Measurements from ENCODE around the genes MOCS2, GZMA and DHX29.

DNA sequence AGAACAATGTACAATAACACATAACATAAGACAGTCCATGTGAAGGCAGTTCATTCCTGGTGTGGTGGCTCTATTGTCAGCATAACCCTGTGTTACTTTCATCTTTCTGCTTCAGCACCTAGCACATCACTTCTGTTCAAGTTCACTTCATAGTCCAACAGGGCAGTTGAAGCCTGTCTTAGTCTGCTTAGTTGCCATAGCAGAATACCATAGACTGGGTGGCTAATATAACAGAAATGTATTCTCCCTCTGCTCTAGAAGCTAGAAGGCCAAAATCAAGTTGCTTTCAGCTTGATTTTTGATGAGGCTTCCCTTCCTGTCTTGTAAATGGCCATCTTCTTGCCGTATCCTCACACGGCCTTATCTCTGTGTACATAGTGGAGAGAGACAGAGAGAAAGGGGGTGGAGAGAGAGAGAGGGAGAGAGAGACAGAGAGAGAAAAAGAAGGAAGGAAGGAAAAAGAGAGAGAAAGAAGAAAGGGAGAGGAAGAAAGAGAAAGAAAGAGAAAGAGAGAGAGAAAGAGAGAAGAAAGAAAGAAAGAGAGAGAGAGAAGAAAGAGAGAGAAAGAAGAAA, 46.4 kb downstream of the ITGA1 start:
- PRO-cap, result no peak
CAGE:
- cytosol, long polyA minus RNA, result no peak
- cytosol, long polyA plus RNA, result no peak
- long polyA plus RNA, result no peak
- nucleus, long polyA minus RNA, result no peak
- nucleus, long polyA plus RNA, result no peak

DNA sequence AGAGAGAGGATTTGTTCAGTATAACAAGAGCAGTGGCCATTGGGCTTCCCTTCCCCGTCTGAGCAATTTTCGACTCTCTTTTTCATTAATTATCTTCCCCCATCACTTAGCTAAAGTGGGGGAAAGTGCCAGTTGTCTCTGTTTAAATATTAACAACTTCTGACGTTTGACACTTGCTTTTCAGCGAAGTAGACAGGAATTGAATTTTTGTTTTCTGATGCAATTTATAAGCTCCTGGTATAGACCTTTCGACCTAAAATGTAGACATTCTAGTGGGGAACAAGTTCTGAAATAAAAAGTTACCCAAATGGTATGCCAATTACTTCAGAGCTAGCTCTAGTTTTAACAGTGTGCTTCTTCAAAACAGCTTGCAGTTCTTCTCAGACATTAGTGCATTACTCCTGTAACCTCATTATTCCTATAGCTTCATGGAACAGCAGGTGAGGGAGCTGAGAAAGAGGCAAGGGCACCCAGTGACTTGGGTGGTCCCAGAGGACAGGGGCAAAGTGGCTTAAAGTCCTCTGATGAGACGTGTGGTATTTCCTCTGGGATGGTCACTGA, 100.7 kb upstream of the ITGA2 start:
- PRO-cap, result no peak
CAGE:
- cytosol, long polyA minus RNA, result no peak
- cytosol, long polyA plus RNA, result no peak
- long polyA plus RNA, result no peak
- nucleus, long polyA minus RNA, result no peak
- nucleus, long polyA plus RNA, result no peak

GRCh38 chr5:53108983-53109991, at the start of gene MOCS2:
Gene MOCS2, minus strand, starts transcription at chr5:53109757.
- PRO-cap, result bidirectional peak, plus-strand start at chr5:53109915, minus-strand start at chr5:53109763
CAGE:
- cytosol, long polyA minus RNA, result start-site peak on the minus strand at chr5:53109752-53109757, 142 reads; start-site peak on the plus strand at chr5:53109853-53109928, 13 reads
- cytosol, long polyA plus RNA, result start-site peak on the minus strand at chr5:53109740-53109758, 416 and 430 reads in 2 replicates
- long polyA plus RNA, result start-site peak on the minus strand at chr5:53109738-53109758, 380 and 491 reads in 2 replicates
- nucleus, long polyA minus RNA, result start-site peak on the minus strand at chr5:53109750-53109758, 89 reads
- nucleus, long polyA plus RNA, result start-site peak on the minus strand at chr5:53109741-53109763, 155 and 96 reads in 2 replicates

DNA sequence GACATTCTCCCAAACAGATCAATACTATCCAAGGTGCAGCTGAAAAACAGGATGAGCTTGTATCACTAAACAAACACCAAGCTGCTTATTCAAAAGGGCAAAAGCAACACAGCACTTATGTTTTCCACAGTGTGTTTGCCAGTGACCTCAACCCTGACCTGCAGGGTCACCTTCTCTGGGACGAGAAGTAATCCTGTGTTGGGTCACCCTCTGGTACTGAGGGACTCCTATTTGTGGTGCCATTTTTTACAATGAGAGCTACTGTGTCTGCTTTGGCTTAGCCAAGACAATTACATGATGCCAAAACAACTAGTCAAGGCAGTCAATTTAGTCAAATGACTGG, 3.3 kb upstream of the FST start:
- PRO-cap, result no peak
CAGE:
- cytosol, long polyA minus RNA, result no peak
- cytosol, long polyA plus RNA, result no peak
- long polyA plus RNA, result no peak
- nucleus, long polyA minus RNA, result no peak
- nucleus, long polyA plus RNA, result no peak

- PRO-cap, result no peak
CAGE:
- cytosol, long polyA minus RNA, result no peak
- cytosol, long polyA plus RNA, result no peak
- long polyA plus RNA, result no peak
- nucleus, long polyA minus RNA, result no peak
- nucleus, long polyA plus RNA, result no peak
These were observed 55.7 kb downstream of the NDUFS4 start for GRCh38 chr5:53616126-53616478.

DNA sequence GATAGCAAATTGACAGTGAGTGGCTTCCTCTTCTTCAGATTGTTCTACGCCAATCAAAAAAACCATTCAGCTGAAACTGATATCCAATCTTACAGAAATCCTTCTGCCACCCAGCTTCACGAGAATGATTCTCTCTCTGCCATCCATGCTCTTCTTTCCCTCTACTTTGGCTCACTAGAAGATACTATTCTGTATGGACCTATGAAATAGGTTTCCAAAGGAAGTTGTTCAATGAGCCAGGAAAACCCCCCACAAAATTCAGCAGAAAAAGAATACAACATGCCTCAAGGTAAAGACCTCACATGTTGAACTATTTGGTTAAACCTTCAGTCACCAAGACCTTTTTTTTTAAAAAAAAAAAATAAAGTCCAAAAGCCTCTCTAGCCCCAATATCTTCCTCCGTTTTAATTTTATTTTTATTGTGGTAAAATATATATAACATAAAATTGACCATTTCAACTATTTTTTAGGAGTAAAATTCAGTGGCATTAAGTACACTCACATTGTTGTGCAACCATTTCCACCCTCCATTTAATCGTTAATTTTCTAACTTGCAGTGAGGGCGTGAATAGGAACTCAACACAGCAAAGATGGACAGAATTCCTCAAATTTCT, 366.3 kb downstream of the NDUFS4 start:
- PRO-cap, result no peak
CAGE:
- cytosol, long polyA minus RNA, result no peak
- cytosol, long polyA plus RNA, result no peak
- long polyA plus RNA, result no peak
- nucleus, long polyA minus RNA, result no peak
- nucleus, long polyA plus RNA, result start-site peak on the minus strand centred at position 364 of the sequence, 76 bp wide, 15 and 12 reads in 2 replicates

DNA sequence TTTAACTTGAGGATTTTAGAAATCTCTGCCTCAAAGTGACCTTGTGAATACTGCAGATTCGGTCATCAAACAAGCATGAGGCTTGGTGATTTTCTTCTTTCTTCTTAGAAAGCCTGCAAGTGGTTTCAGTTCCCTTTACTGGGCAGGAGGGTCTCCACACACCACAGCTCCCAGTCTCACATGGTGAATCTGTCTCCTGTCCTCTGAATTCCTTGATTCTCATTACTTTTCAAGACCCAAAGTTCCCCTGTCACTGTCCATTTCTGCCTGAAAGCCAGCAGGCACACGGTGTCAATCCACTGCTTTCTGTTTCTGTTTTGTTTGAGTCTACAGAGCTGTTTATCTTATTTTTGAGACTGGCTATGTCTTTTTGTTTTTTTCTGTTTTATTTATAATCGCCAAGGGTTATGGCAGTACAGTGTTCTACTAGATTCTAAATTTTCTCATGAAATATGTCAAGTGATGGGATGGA, 14.2 kb downstream of the HSPB3 start:
- PRO-cap, result no peak
CAGE:
- cytosol, long polyA minus RNA, result no peak
- cytosol, long polyA plus RNA, result no peak
- long polyA plus RNA, result no peak
- nucleus, long polyA minus RNA, result no peak
- nucleus, long polyA plus RNA, result no peak

DNA sequence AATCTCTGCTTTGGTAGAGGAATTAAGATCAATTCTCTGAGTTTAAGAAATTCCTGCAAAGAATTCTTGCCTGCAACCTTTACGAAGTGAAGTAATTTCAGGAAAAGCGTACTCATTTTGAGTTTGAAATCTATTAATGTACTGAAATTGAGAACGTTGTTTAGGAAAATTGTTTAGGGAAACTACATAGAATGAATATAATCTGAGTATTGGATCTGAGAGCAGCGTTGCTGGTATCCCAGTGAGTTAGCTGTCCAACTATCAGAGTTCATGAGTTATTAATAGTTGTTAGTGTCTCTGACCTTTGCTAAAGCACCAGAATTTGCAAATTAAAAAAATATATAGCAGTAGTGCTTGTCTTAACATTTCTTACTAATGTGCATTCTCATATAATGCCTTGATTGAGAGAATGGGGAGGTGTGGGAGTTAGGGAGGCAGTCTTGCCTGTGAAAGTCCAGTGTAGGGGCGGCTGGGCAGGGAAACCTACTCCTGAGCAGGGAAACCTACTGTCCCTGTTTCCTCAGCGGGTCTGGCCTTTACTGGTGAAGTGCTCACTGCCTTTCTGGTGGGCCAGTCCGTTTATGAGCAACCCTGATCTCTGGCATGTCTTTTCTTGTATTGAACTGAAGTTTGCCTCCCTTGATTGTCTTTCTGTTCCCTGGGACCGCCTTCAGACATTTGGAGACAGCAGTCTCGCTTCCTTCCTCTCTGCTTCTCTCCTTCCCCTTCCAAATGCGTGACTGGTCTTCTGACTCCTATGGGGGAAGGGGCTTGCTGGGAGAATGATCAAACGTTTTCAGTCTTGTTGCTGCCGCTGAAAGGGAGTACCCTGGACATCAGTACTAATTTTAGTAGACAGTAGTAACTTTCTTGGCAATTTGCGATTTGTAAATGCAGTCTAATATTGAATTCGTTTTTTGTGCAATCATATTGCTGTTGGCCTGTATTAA, 2.8 kb downstream of the SNX18 start:
- PRO-cap, result bidirectional peak, plus-strand start at position 758 of the sequence, minus-strand start at position 583 of the sequence
CAGE:
- cytosol, long polyA minus RNA, result no peak
- cytosol, long polyA plus RNA, result no peak
- long polyA plus RNA, result no peak
- nucleus, long polyA minus RNA, result no peak
- nucleus, long polyA plus RNA, result no peak

DNA sequence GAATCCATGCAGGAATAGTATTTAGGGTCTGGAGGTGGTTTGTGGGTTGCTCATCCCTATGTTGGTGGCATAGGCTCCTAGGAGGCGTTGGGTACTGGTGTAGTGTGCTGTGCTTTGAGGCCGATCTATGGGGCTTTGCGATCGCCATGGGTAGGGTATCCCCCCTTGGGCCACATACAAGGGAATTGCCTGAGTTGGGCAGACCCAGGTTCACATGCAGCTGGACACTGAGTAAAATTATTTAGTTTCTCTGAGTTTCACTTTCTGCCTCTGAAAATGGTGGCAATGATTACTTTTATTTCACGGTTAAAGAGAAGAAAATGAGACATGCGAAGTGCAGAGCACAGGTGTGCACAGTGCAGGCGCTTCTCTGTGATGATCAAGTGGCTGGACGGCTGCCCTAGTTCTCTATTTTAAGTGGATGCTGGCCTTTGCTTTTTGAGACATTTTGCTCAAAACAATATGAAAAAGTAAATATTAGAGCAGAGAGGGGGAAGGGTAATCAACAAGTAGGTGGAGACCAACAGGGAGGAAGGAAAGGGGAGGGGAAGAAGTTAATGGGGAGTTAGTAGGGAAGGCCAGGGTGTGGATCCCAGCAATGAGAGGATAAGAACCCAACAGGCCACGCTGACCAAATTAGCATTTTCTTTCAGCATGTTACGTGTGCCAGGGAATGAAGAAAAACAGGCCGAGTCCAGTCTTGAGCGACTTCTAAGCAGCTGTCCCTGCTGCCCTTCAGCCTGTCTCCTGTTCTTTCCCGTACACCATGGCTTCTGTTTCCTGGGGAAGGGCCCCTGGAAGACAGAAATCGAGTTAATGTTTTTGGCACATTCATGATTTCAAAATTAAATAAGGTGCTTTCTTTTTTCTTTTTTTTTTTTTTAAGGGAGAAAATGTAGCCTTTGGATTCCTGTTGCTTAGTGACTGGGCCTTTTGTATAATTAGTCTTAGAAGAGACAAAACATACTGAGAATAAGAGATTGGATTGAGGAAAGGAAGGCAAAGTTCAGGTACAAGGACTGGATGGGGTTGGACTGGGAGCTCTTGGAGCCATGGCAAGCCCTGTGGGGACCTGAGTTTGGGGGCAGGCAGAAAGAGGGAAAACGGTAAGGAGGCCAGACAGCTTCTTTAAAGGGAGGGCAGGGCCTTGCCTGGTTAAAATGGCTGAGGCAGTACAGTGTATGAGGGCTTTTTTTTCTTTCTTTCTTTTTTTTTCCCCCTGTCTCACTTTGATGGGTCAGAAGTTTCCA, 16.2 kb downstream of the SNX18 start:
- PRO-cap, result unidirectional peak, plus-strand start at position 700 of the sequence
CAGE:
- cytosol, long polyA minus RNA, result no peak
- cytosol, long polyA plus RNA, result no peak
- long polyA plus RNA, result no peak
- nucleus, long polyA minus RNA, result no peak
- nucleus, long polyA plus RNA, result no peak

DNA sequence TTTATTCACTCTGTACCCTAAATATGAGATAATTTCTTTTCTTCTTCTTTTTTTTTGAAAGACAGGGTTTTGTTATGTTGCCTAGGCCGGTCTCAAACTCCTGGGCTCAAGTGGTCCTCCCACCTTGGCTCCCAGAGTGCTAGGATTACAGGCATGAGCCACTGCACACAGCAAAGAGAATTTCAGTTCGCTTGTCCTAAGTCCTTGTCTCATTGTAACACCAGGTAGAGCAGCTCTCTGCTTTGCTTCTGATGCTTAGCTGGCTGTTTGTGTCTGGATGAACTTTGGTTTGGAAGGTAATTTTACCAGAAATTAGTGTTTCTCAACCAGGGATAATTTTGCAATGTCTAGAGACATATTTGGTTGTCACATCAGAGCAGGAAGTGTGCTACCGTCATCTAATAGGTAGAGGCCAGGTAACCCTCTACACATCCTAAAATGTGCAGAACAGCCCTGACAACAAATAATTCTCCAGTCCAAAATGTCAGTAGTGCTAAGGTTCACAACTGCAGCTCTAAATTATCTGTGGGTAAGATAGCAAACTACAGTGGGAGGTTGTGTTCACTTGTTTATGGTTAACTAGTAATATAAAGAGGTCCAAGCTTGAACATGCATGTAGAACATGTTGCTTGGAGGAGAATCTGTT, 108.8 kb downstream of the SNX18 start:
- PRO-cap, result no peak
CAGE:
- cytosol, long polyA minus RNA, result no peak
- cytosol, long polyA plus RNA, result no peak
- long polyA plus RNA, result no peak
- nucleus, long polyA minus RNA, result no peak
- nucleus, long polyA plus RNA, result no peak

DNA sequence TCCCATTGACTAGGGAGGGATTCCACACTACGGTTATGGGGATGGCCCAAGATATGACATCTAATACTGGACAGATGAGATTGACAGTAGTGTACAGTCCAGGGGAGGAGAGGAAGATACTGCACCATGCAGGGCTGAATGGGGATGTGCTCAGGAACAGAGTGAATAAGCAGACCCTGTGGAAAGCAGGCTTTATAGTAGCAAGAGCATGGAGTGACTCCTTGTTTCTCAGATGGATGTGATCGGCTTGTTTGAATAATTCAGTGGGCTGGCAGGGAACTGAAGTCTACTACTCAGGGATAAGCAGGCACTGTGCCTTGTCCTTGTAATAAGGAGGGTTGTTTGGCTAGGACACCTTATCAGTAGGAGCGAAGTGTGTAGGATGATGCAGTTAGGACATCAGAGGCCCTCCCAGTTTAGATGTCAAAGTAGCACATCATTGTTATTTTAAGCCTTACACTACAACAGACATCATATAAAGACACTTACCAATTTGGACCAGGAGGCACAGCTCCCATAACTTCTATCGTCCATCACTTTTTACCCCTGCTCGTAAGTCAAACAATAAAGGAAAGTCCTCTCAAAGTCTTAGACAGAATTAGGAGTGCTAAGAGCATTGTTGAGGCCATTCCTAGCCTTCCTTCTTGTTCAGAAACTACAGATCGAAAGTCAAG, 218.4 kb downstream of the SNX18 start:
- PRO-cap, result no peak
CAGE:
- cytosol, long polyA minus RNA, result no peak
- cytosol, long polyA plus RNA, result no peak
- long polyA plus RNA, result no peak
- nucleus, long polyA minus RNA, result no peak
- nucleus, long polyA plus RNA, result no peak

GRCh38 chr5:54743894-54744820, 226.6 kb downstream of the SNX18 start:
- PRO-cap, result no peak
CAGE:
- cytosol, long polyA minus RNA, result no peak
- cytosol, long polyA plus RNA, result no peak
- long polyA plus RNA, result no peak
- nucleus, long polyA minus RNA, result no peak
- nucleus, long polyA plus RNA, result no peak

- PRO-cap, result no peak
CAGE:
- cytosol, long polyA minus RNA, result no peak
- cytosol, long polyA plus RNA, result no peak
- long polyA plus RNA, result no peak
- nucleus, long polyA minus RNA, result no peak
- nucleus, long polyA plus RNA, result no peak
These were observed 84.1 kb downstream of the ESM1 start for GRCh38 chr5:54901173-54901784.

DNA sequence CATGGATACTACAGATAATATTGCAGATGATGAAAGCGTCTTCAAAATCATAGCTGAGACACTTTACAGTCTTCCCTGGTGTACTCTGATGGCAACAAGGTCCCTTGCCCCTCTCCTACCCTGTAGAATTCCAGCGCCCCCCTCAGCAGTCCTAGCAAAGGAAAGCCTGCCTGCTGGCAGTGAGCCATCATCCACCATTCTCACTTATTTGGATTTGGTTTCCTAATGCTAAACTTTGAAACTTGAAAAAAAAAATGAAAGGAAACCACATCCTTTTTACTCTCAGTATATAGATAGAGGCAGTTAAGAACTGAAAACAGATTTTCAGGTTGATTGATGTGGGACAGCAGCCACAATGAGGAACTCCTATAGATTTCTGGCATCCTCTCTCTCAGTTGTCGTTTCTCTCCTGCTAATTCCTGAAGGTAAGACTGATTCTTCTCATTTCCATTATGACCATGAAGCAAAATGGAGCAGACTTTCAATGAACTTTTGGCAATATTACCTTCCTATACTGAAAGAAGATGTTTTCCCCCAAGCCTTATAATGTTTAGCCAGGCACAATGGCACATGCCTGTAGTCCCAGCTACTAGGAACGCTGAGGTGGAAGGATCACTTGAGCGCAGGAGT, at the start of gene GZMA:
Gene GZMA, plus strand, starts transcription at position 319 of the 630 bp plus-strand sequence.
- PRO-cap, result no peak
CAGE:
- cytosol, long polyA minus RNA, result no peak
- cytosol, long polyA plus RNA, result no peak
- long polyA plus RNA, result no peak
- nucleus, long polyA minus RNA, result no peak
- nucleus, long polyA plus RNA, result no peak

GRCh38 chr5:55160634-55161377, 835 bp downstream of the GPX8 start:
- PRO-cap, result bidirectional peak, plus-strand start at chr5:55161118, minus-strand start at chr5:55161040
CAGE:
- cytosol, long polyA minus RNA, result no peak
- cytosol, long polyA plus RNA, result no peak
- long polyA plus RNA, result no peak
- nucleus, long polyA minus RNA, result no peak
- nucleus, long polyA plus RNA, result no peak

DNA sequence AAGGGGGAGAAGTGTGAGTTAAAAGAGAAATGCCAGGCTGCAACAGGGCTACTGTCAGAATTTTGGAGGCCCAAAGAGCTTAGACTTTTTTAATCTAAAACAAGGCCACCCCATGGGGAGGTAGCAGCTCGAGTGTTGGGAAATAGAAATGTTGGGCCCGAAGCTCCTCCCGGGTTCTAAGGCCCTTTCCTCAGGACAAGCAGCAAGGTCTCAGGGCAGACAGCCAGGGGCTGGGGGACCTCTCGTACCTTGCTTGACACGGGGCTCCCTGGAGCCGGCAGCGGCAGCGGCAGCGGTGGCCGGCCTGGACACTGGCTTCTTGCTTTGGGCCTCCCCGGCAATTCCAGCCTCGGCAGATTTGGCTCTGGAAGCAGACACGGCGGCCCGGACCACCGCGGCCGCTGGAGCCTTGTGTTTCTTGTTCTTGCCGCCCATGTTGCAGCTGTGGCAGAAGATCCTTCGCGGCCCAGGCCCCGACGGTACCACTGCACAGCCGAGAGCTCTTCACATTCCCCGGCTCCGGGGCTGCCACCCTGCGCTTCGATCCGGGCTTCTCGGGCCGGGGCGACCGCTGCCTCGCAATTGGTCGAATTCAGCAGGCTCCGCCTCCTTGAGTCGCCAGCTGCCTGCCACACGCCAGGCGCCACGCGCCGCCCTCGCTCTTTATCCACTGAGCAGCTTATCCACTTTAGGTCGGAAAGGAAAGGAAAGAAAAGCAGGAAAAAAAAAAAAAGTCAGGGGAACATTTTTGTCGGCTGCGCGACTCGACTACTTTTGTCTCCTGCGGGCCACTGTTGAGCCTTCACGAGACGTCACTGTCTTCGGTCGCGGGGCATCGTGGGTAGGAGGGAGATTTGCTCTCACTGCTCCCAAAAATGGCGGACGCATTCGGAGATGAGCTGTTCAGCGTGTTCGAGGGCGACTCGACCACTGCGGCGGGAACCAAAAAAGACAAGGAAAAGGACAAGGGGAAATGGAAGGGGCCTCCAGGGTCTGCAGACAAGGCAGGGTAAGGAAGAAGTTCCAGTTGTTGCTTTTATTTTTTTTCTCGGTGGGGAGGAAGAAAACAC, at the start of gene DHX29:
Gene DHX29, minus strand, starts transcription at position 556 of the 1,070 bp plus-strand sequence.
- PRO-cap, result bidirectional peak, plus-strand start at position 872 of the sequence, minus-strand start at position 527 of the sequence
CAGE:
- cytosol, long polyA minus RNA, result start-site peak on the minus strand centred at position 531 of the sequence, 34 bp wide, 119 reads; start-site peak on the plus strand centred at position 675 of the sequence, 33 bp wide, 19 reads; start-site peak on the plus strand centred at position 845 of the sequence, 25 bp wide, 282 reads
- cytosol, long polyA plus RNA, result start-site peak on the minus strand centred at position 520 of the sequence, 37 bp wide, 253 and 482 reads in 2 replicates; start-site peak on the plus strand centred at position 640 of the sequence, 54 bp wide, 79 and 95 reads in 2 replicates; start-site peak on the plus strand centred at position 859 of the sequence, 28 bp wide, 297 and 564 reads in 2 replicates
- long polyA plus RNA, result start-site peak on the minus strand centred at position 530 of the sequence, 54 bp wide, 836 and 491 reads in 2 replicates; start-site peak on the plus strand centred at position 634 of the sequence, 81 bp wide, 50 and 117 reads in 2 replicates; start-site peak on the plus strand centred at position 854 of the sequence, 38 bp wide, 296 and 384 reads in 2 replicates
- nucleus, long polyA minus RNA, result start-site peak on the minus strand centred at position 532 of the sequence, 60 bp wide, 1,005 reads; start-site peak on the plus strand centred at position 635 of the sequence, 57 bp wide, 331 reads; start-site peak on the plus strand centred at position 903 of the sequence, 136 bp wide, 1,984 reads
- nucleus, long polyA plus RNA, result start-site peak on the minus strand centred at position 532 of the sequence, 59 bp wide, 673 and 51 reads in 2 replicates; start-site peak on the minus strand centred at position 732 of the sequence, 195 bp wide, 34 and 28 reads in 2 replicates; start-site peak on the plus strand centred at position 695 of the sequence, 101 bp wide, 94 and 141 reads in 2 replicates; start-site peak on the plus strand centred at position 853 of the sequence, 39 bp wide, 650 and 809 reads in 2 replicates

DNA sequence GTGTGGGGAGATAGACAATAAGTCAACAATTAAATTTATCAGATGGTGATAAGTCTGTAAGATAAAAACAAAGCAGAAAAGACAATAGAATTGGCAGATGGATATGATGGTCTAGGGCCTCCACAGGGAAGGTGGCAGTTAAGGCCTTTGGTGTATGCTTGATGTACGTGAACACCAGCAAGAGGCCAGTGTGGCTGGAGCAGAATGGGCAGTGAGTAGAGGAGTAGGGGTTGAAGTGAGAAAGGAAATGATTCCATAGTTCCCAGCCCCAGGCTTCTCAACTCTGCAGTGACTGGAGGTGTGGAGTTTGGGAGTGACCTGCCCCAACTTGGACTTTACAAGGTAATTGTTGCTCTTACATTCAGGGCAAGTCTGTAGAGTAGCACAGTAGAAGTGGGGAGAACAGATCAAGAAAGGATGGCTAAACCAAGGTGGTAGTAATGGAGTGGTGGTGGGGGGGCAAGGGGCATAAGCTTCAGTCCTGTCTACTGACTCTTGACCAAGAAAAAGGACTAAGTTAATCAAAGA, 111.4 kb downstream of the PLPP1 start:
- PRO-cap, result no peak
CAGE:
- cytosol, long polyA minus RNA, result no peak
- cytosol, long polyA plus RNA, result no peak
- long polyA plus RNA, result no peak
- nucleus, long polyA minus RNA, result no peak
- nucleus, long polyA plus RNA, result no peak

GRCh38 chr5:55425597-55426304, 109.0 kb downstream of the PLPP1 start:
- PRO-cap, result no peak
CAGE:
- cytosol, long polyA minus RNA, result start-site peak on the minus strand at chr5:55425889-55425954, 11 reads
- cytosol, long polyA plus RNA, result no peak
- long polyA plus RNA, result no peak
- nucleus, long polyA minus RNA, result no peak
- nucleus, long polyA plus RNA, result no peak

GRCh38 chr5:55465634-55466528, 68.9 kb downstream of the PLPP1 start:
- PRO-cap, result no peak
CAGE:
- cytosol, long polyA minus RNA, result no peak
- cytosol, long polyA plus RNA, result no peak
- long polyA plus RNA, result no peak
- nucleus, long polyA minus RNA, result no peak
- nucleus, long polyA plus RNA, result no peak

- PRO-cap, result no peak
CAGE:
- cytosol, long polyA minus RNA, result no peak
- cytosol, long polyA plus RNA, result no peak
- long polyA plus RNA, result no peak
- nucleus, long polyA minus RNA, result no peak
- nucleus, long polyA plus RNA, result no peak
These were observed 17.0 kb downstream of the PLPP1 start for GRCh38 chr5:55517711-55518278.